HT1080 (cell line): Measurements from ENCODE around the genes KNSTRN and DNAJC17.

GRCh38 chr15:40382564-40383781 is at the start of gene KNSTRN:
KNSTRN (plus strand) TSS chr15:40382721.
RAMPAGE:
- cytosol, long total RNA = start-site peak on the plus strand at chr15:40382943-40383006, 4,080 and 5,051 reads in 2 replicates
- long total RNA = start-site peak on the plus strand at chr15:40382945-40383010, 2,746 reads
- nucleus, long total RNA = start-site peak on the plus strand at chr15:40382943-40383010, 1,231 and 191 reads in 2 replicates

DNA sequence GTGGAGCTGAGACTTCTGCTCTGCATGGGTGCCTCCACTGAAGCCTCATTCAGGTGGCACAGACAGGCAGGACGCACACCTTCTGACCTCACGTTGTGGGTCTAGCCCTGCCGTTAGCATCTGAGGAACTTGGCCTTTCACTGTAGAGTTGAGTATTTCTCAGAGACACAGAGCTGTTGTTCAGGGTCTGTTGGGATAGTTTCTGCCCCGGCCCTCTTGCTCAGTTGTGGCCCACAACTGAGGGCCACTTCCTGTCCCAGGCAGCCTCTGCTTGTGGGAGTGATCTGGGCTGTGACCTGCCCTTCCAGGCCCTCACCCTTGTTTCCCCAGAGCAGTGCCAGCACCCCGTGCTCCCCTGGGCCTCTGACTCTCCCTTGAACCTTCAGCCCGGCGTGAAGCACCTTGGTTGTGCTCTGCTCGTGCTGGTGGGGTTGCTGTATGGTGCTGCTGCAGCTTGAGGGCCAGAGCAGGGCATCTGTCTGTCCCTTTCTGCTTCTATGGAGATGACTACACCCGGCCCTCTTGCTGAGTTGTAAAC is 11.6 kb downstream of the BAHD1 start:
RAMPAGE:
- cytosol, long total RNA = no peak
- long total RNA = no peak
- nucleus, long total RNA = no peak

GRCh38 chr15:40506842-40507408 is 36.1 kb downstream of the CHST14 start:
RAMPAGE:
- cytosol, long total RNA = no peak
- long total RNA = no peak
- nucleus, long total RNA = no peak

GRCh38 chr15:40806867-40808010 is at the start of gene DNAJC17:
DNAJC17 (minus strand) TSS chr15:40807473.
RAMPAGE:
- cytosol, long total RNA = start-site peak on the minus strand at chr15:40807456-40807468, 183 and 174 reads in 2 replicates
- long total RNA = start-site peak on the minus strand at chr15:40807456-40807462, 75 reads; start-site peak on the plus strand at chr15:40807737-40807753, 33 reads
- nucleus, long total RNA = start-site peak on the minus strand at chr15:40807451-40807487, 95 and 87 reads in 2 replicates

DNA sequence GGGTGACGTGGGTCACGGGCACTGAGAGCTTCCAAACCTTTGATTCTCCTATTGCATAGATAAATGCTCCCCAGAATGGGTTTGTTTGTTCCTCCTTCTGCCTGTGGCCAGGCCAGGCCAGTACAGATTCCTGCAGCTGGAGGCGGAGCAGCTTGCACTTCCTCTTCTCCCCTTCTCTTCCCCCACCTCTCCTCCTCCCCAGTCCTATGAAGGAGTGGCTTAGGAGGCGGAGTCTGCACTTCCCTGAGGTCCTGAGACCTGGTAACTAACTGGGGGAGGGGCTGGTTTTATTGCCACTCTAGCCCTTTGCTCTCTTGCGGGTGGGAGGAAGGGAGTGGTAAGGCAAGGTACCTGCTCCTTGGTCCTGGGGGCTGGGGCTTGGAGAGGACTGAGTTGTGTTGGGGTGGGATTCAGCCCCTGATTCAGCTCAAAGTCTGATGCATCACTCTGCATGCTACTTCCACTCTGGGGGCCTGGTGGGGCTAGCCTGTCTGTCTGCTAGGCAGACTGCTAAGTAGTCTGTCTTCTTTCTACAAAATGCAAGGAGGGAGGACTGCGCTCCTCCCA is 3.6 kb downstream of the SPINT1 start:
RAMPAGE:
- cytosol, long total RNA = no peak
- long total RNA = no peak
- nucleus, long total RNA = no peak

RAMPAGE:
- cytosol, long total RNA = no peak
- long total RNA = no peak
- nucleus, long total RNA = no peak
Measured at GRCh38 chr15:40856156-40856514, 12.3 kb downstream of the SPINT1 start.

RAMPAGE:
- cytosol, long total RNA = no peak
- long total RNA = no peak
- nucleus, long total RNA = no peak
Measured at GRCh38 chr15:40949550-40950332, 3.5 kb upstream of the CHAC1 start.

DNA sequence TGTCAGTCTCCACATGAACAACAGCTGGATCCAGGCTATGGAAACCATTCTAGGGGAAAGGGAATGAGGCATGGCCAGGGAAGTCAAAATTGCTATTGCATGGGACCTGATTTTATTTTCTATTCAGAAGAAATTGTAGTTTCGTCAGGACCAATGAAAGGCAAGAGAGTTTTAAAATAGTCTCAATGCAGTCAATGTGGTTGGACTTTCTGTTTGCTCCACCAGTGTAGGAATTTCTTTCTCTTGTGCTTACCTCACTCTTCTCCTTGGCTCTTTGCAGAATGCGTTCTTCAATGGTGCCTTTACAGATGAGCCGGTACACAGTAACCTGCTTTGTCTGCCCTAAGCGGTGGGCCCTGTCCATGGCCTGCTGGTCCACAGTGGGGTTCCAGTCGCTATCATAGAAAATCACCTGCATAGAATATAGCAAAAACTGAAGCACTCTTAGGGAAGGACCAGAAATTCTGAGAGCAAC is 34.3 kb downstream of the CHAC1 start:
RAMPAGE:
- cytosol, long total RNA = no peak
- long total RNA = no peak
- nucleus, long total RNA = no peak

DNA sequence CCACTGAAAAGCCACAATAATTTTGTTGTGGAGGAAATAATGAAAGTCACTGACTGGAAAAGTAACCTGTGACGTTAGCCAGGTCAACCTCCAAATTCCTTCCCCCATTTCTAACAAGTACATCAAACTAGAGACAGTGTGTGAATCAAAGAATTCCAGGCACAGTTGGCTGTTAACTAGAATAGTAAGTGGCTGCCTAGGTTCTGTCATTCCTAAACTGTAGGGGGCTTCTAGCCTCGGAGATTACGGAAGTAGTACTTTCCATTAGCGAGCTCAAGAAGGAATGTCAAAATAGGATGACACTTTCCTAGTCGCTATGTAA is 1.1 kb downstream of the INO80 start:
RAMPAGE:
- cytosol, long total RNA = no peak
- long total RNA = no peak
- nucleus, long total RNA = no peak

GRCh38 chr15:41117212-41117612 is 1.1 kb upstream of the INO80 start:
RAMPAGE:
- cytosol, long total RNA = no peak
- long total RNA = no peak
- nucleus, long total RNA = no peak

DNA sequence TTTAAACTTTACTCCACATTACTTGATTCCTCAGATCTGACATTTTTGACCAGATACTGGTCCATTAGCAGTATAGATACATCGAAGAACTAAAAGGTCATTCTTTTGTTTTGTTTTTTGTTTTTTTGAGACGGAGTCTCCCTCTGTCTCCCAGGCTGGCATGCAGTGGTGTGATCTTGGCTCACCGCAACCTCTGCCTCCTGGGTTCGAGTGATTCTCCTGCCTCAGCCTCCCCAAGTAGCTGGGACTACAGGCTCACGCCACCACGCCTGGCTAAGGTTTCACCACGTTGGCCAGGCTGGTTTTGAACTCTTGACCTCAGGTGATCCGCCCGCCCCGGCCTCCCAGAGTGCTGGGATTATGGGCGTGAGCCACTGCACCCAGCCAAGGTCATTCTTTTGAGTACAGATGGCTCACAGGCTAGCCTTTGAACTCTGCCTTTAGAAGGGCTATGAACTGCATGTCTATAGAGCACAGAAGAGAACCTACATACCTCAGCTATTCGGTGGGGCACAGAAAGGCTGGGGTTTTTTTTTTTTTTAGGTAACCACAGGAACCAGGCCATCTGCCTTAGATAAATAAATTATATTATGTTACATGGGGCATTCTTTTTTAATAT is 28.7 kb downstream of the CHP1 start:
RAMPAGE:
- cytosol, long total RNA = no peak
- long total RNA = no peak
- nucleus, long total RNA = no peak

DNA sequence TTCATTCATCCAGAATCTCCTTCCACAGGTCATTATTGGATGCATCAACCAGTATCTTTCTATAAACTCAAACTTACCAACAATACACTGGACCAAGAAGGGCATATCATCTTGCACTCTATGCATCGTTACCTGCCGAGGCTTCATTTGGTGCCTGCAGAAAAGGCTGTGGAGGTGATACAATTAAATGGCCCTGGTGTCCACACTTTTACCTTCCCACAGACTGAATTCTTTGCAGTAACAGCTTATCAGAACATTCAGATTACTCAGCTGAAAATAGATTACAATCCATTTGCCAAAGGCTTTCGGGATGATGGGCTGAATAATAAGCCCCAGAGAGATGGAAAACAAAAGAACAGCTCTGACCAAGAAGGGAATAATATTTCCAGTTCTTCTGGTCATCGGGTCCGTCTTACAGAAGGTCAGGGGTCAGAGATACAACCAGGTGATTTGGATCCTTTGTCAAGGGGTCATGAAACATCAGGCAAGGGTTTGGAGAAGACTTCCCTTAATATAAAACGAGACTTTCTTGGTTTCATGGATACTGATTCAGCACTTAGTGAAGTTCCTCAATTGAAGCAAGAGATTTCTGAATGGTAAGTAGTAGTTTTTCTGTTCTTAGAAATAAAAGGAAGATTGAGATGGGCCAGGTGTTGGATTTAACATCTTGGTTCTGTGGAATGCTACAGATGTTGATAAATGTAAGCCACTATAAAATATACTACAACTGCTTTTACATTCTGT is 104.7 kb upstream of the MAPKBP1 start:
RAMPAGE:
- cytosol, long total RNA = no peak
- long total RNA = no peak
- nucleus, long total RNA = no peak

GRCh38 chr15:41749581-41750684 is 24.4 kb upstream of the MAPKBP1 start:
RAMPAGE:
- cytosol, long total RNA = no peak
- long total RNA = no peak
- nucleus, long total RNA = no peak

GRCh38 chr15:41774795-41775381 is 604 bp downstream of the MAPKBP1 start:
RAMPAGE:
- cytosol, long total RNA = no peak
- long total RNA = no peak
- nucleus, long total RNA = no peak

DNA sequence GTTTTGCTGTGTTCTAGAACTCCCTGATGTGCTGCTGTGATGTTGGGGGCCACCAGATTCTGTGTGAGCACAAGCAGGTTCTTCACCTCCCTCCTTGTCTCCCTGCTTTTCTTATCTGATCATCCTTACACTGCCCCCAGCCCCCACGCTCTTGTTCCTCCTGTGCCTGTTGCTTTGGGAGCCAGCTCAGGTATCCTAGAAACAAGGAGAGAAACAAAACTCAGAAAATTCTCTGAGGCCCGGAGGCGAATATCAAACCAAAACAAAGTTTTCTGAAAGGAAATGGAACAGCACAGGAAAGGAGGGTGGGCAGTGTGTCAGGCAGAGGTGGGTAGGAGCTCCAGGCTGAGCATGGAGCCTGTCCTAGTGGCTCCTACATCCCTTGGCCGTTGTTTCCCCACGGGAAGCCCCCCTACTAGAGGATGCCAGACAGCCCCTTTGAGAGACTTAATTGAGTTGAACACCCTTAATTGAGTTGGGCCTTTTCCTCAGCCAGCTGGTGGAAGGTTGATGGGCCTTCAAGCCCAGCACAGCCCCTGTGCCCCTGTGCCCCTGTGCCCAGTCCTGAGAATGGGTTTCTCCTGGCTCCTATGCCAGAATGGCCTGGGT is 22.9 kb upstream of the JMJD7 start:
RAMPAGE:
- cytosol, long total RNA = no peak
- long total RNA = no peak
- nucleus, long total RNA = no peak

DNA sequence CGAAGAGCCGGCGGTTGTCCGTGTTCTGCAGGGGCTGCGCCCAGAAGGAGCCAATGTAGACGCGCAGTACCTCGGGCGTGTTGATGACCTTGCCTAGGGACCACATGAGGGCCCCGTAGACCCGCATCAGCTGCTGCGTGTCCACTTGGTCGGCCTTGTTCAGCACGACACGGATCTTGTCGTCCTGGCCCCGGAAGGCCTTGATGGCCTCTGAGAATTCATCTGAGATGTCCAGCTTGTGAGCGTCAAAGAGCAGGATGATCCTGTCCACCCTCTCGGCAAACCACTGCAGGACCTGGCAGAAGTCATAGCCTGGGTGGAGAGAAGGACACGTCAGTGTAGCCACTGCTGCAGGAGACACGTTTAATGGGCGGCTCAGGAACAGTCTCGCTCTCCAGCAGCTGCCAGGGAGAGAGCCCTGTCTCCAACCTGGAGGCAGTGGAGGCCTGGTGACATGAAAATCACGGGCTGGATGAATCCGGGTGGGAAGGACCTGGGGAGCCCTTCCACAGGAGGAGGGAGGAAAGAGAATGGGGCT is 25.5 kb upstream of the SPTBN5 start:
RAMPAGE:
- cytosol, long total RNA = no peak
- long total RNA = no peak
- nucleus, long total RNA = no peak

GRCh38 chr15:41921629-41922180 is 27.9 kb upstream of the SPTBN5 start:
RAMPAGE:
- cytosol, long total RNA = no peak
- long total RNA = no peak
- nucleus, long total RNA = no peak

RAMPAGE:
- cytosol, long total RNA = no peak
- long total RNA = no peak
- nucleus, long total RNA = no peak
Measured at GRCh38 chr15:42035265-42035905, 14.5 kb upstream of the PLA2G4E start.

RAMPAGE:
- cytosol, long total RNA = no peak
- long total RNA = no peak
- nucleus, long total RNA = no peak
Measured at GRCh38 chr15:42045250-42045553, 24.4 kb upstream of the PLA2G4E start.

DNA sequence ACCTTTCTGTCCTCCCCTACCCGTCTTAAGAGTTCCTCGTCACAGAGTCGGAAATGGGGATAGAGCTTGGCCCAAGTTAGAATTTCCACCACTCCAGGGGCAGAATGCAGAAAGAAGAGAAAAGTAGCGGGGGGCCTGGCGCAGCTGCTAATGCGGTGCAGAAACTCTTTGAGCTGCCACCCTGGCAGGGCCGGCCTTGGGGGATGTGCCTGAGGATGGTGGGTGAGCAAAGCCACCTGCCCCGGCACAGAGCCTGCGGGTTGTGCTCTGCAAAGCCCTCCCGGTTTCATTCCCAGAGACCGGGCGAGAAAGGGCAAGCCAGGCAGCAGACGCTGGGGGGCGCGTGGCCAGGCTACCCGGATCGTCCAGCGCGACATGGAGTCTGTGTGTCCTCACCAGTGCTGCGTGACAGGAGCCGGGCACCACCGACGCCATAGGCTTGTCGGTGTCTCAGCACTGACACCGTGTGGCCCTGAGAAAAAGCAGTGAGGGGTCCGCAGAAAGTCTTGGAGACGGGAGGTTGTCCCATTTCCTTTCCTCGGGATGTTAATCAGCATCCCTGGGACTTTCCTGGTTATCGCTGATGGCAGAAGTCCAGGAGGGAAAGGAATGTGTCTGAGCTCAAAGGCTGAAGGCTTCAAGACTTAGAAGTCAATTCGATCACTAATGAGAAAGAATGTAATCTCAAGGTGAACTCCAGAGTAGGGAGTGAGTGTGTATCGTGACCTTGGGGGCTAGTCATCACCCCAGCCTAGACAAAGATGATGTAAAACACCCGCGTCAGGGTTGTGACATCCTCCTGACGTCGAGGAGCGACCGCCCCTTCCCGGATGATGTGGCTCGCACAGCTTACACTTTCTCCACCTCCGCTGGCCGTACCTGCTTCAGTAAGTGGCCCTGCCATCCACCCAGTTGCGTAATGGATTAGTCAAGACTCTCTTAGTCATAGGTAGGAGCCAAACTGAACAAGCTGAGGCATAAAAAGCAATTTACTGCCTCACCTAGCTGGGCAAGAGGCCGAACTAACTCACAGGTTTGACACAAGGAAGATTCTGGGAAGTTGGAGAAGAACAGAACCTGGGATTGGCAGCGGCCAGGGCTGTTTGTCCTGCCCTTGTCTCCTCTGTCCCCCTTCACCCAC is 36.3 kb upstream of the PLA2G4E start:
RAMPAGE:
- cytosol, long total RNA = no peak
- long total RNA = no peak
- nucleus, long total RNA = no peak